ENCODE measurements around a stretch of chr22.

GRCh38 chr22:41828070-41829168 lies 4.5 kb upstream of the SREBF2 start:
- PRO-cap, result no peak
CAGE:
- cytosol, long polyA plus RNA, result no peak
- long polyA plus RNA, result no peak
- nucleus, long polyA plus RNA, result no peak

DNA sequence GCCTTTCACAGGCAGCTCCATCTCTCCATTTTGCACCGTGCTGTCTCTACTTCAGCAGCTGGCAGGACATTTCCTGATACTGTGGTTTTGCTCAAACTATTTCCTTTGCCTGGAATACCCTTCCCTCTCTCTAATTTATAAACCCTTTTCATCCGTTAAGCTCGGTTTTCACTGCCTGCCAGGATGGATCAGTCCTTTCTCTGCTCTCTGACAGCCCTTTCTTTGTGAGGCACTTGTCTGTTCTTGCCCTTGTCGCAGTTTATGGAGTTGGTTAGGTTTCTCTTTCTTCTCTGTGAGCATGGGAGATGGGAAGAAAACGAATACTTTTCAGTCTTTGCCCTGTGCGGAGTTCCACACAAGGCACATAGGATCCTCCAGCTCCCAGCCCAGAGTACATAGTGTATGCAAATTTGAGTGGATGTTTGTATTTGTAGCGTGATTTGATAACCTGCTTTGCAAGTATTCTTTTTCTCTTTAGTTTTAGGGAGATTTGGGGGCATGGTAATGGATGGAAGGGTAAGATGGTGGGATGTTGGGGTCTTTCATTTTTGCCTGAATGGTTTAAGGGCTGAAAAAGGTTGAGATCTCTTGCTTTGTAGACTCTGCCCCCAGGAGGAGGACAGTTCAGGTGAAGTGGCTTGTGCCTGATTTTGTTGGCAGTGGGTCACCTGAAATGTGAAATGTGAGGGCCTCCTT lies 13.9 kb downstream of the SREBF2 start:
- PRO-cap, result no peak
CAGE:
- cytosol, long polyA plus RNA, result no peak
- long polyA plus RNA, result no peak
- nucleus, long polyA plus RNA, result no peak

DNA sequence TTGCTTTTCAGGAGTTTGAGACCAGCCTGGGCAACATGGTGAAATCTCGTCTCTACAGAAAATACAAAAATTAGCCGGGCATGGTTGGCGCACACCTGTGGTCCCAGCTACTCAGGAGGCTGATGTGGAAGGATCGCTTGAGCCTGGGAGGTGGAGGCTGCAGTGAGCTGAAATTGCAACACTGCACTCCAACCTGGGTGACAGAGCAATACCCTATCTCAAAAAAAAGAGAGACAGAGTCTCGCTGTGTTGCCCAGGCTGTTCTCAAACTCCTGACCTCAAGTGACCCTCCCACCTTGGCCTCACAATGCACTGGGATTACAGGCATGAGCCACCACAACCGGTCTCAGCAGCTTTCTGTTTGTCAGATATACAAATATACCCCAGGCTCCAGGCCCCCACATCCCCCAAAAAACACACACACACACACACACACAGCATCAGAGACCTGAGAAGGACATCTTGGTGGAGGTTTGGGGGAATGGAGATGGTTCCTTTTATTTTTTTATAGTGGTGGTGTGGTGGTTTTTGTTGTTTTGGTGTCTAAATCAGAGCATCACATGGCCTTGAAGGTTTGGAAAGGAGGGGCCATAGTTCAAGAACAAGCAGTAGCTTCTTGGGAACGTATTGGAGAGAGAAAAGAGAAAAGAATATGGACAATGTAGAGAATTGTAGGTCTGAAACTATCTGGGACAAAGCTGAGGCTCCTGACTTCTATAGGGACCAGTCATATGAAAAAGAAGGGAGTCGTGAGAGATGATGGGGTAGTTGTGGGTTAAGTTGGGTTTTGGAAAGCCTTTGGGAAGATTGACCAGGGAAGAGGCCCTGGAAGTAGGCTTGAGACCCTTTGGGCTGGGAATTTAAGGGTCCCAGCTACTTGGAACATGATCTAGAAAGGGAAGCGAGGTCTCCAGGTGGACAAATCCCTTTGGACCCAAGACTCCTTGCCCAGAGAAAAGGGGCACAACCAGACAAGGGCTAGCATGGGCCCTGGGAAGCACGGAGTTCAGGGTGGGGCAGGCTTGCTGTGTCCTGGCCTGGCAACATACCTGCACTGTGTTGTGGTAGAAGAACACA lies 32.2 kb downstream of the SREBF2 start:
- PRO-cap, result no peak
CAGE:
- cytosol, long polyA plus RNA, result no peak
- long polyA plus RNA, result no peak
- nucleus, long polyA plus RNA, result no peak

DNA sequence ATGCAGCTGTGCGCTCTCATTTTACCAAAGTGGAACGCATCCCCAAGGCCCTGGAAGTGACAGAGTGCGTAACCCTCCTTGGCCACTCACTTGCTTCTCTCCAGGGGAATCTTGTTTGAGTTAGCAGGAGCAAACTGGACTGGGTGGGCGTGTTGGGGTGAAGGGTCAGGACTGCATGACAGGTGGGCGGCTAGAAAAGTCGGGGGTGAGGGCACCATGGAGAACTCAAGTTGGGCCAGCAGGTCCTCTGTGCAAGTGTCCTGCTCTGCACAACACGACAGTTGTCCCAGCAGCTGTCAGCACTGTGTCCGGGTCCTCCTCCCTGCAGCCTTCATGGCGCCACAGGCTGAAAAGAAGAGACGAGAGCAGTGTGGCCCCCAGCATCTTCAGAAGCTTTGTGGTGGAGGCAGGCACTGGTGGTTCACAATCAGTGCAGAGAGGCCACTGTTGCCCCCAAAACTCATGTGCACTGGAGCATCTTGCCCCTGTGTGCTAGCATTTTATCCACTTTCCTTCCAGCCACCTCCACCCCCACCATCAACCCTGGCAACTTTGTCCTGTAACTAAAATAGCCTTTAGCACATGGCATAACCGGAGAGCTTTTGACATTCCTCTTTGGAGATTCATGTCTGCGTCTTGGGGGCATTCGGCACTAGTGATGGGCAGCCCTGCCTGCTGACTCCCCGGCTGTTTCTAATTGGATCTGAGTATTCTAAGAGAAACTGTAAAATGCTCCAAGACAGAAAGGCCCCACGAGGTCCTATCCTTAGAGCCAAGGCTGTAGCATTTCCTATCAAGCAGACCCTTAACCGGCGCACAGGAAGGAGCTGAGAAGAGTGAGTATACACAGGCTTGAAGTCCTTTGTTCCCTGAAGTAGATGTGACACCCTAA lies 15.9 kb downstream of the SHISA8 start:
- PRO-cap, result no peak
CAGE:
- cytosol, long polyA plus RNA, result no peak
- long polyA plus RNA, result no peak
- nucleus, long polyA plus RNA, result no peak

- PRO-cap, result no peak
CAGE:
- cytosol, long polyA plus RNA, result no peak
- long polyA plus RNA, result no peak
- nucleus, long polyA plus RNA, result no peak
These were observed 1.1 kb upstream of the SHISA8 start for GRCh38 chr22:41915762-41916540.

DNA sequence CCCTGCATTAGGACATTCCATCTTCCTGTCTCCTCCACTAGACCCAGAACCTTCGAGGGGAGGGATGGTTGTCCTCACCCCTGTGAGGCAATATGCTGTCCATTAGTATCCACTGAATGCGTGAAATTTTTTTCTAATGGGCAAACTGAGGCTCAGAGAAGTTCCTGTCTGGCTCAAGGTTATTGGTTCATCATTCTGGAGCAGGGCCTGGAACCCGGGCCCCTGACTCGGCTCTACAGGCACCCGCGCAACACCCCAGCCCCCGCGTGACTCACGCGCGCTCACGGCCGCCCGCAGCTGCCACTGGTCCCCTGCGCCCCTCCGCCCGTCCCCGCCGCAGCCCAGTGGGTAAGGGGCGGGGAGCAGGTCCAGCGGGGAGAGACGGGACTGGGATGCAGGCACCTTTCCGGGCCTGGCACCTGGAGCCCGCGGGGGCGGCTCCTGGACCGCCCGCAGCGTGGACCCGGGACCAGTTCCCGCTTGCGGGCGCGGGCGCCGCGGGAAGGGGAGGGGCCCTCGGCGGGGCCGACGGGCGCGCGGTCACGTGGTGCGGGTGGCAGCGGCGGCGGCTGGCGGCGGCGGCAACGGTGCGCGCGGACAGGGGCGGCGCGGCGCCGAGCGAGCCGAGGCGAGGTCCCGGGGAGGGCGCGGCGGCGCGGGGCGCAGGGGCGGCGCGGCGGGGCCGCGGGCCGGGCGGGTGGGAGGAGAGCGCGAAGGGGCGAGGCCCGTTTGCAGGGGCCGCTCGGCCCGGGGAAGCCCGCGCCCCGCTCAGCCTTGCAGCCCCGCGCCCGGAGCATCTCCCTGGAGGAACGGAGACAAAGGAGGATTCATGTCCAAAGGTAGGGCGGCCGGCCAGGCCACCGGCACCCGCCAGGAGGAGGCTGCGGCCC lies 7.2 kb downstream of the SEPTIN3 start:
- PRO-cap, result no peak
CAGE:
- cytosol, long polyA plus RNA, result no peak
- long polyA plus RNA, result no peak
- nucleus, long polyA plus RNA, result no peak

DNA sequence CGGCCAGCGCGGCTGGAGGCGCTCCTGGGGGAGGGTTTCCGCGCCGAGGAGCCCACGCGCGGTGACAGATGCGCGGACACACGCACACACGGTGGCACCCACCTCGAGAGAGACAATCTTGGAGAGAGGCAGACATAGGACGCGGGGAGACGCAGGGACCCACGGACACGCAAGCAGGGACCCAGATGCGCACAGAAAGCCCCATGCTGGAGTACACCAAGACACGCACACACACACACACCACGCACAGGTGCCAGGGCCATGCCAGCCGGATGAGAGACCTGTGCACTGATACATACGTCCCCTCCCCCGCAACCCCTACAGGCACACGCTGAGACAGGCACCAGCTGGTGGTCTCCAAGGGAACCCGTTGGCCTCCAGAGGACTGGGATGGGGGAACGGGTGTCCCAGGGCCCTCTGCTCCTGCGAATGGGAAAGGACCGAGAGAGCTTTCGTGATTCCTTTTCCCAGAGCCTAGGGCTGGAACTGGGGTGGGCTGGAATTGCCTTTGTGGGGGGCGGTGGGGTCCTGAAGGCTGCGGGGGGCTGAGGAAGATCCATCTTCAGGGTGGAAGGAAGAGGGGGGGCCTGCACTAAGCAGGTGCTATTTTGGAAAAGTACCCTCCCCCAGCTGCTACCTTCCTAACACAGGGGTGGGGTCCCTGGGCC lies 8.0 kb downstream of the SEPTIN3 start:
- PRO-cap, result no peak
CAGE:
- cytosol, long polyA plus RNA, result no peak
- long polyA plus RNA, result no peak
- nucleus, long polyA plus RNA, result no peak

DNA sequence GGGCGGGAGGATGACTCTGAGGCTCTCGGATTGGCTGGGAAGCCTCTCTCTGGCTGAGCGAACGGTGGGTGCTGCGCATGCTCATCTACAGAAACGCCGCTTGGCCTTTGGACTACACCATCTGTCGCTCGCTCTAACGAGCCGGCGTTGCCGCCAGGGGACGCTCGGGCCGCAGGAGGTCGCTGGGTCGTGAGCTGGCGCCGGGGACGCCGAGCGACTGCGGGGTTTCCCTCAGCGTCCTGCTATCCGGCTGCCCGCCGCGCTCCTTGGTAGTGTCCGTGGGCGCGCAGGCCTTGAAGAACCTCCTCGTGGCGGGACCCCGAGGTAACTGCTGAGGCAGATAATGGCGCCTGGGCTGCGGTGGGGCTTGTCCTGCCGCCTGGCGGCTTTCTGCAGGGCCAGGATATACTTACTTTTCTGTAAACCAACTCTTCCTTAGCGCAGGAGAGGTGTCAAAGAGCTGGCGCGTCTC lies 322 bp upstream of the NDUFA6 start:
- PRO-cap, result bidirectional peak, plus-strand start at position 134 of the sequence, minus-strand start outside the sequence
CAGE:
- cytosol, long polyA plus RNA, result no peak
- long polyA plus RNA, result no peak
- nucleus, long polyA plus RNA, result no peak

- PRO-cap, result no peak
CAGE:
- cytosol, long polyA plus RNA, result no peak
- long polyA plus RNA, result no peak
- nucleus, long polyA plus RNA, result no peak
These were observed 43.4 kb upstream of the TCF20 start for GRCh38 chr22:42313854-42314220.

DNA sequence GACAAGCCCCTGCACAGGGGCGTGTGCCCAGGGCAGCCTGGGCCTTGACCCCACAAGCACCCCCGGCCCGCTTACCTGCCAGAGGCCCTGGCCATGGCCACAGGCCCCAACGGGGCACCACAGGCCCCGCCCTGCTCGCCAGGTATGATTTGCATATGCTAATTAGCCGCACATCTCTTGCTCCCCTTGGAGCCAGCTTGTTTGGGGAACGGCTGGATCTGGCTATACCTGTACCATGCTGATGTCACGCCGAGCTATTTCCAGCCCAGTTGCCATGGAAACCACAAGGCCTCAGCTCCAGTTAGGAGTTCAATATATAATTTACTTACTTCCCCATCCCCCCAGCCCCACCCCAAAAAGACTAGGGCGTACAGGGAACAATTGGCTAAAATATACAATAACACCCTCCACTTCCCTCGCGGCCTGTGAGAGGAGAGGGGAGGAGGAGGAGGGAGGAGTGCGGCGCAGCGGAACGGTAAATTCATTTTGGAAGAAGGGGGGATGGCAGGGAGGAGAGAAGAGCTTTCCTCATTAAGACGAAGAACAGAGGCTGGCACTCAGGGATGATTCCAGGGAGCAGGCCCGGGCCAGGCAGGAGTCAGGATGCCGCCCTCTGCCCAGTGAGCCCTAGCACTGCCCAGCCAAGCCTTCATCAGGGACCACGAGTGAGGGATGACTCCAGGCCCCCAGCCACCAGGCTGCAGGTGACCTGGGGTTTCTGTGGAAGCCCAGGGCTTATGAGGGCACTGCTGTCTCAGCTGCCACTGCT lies 47.7 kb upstream of the TCF20 start:
- PRO-cap, result no peak
CAGE:
- cytosol, long polyA plus RNA, result no peak
- long polyA plus RNA, result no peak
- nucleus, long polyA plus RNA, result no peak

GRCh38 chr22:42340538-42341790 lies 70.5 kb upstream of the TCF20 start:
- PRO-cap, result no peak
CAGE:
- cytosol, long polyA plus RNA, result no peak
- long polyA plus RNA, result no peak
- nucleus, long polyA plus RNA, result no peak

GRCh38 chr22:42357611-42358051 lies 74.6 kb downstream of the NFAM1 start:
- PRO-cap, result unidirectional peak, minus-strand start at chr22:42357721
CAGE:
- cytosol, long polyA plus RNA, result no peak
- long polyA plus RNA, result no peak
- nucleus, long polyA plus RNA, result no peak

- PRO-cap, result no peak
CAGE:
- cytosol, long polyA plus RNA, result no peak
- long polyA plus RNA, result no peak
- nucleus, long polyA plus RNA, result no peak
These were observed 16.5 kb upstream of the SERHL2 start for GRCh38 chr22:42537094-42537753.

GRCh38 chr22:42575868-42576383 lies 22.2 kb downstream of the SERHL2 start:
- PRO-cap, result no peak
CAGE:
- cytosol, long polyA plus RNA, result no peak
- long polyA plus RNA, result no peak
- nucleus, long polyA plus RNA, result no peak

GRCh38 chr22:42577670-42578179 lies 24.0 kb downstream of the SERHL2 start:
- PRO-cap, result no peak
CAGE:
- cytosol, long polyA plus RNA, result no peak
- long polyA plus RNA, result no peak
- nucleus, long polyA plus RNA, result no peak

GRCh38 chr22:42612638-42613326 lies 1.9 kb downstream of the POLDIP3 start:
- PRO-cap, result no peak
CAGE:
- cytosol, long polyA plus RNA, result no peak
- long polyA plus RNA, result no peak
- nucleus, long polyA plus RNA, result no peak

- PRO-cap, result no peak
CAGE:
- cytosol, long polyA plus RNA, result no peak
- long polyA plus RNA, result no peak
- nucleus, long polyA plus RNA, result no peak
These were observed 1.6 kb upstream of the ATP5MGL start for GRCh38 chr22:42642058-42642395.

GRCh38 chr22:42646543-42647557 lies 2.3 kb downstream of the CYB5R3 start:
- PRO-cap, result no peak
CAGE:
- cytosol, long polyA plus RNA, result no peak
- long polyA plus RNA, result no peak
- nucleus, long polyA plus RNA, result no peak

DNA sequence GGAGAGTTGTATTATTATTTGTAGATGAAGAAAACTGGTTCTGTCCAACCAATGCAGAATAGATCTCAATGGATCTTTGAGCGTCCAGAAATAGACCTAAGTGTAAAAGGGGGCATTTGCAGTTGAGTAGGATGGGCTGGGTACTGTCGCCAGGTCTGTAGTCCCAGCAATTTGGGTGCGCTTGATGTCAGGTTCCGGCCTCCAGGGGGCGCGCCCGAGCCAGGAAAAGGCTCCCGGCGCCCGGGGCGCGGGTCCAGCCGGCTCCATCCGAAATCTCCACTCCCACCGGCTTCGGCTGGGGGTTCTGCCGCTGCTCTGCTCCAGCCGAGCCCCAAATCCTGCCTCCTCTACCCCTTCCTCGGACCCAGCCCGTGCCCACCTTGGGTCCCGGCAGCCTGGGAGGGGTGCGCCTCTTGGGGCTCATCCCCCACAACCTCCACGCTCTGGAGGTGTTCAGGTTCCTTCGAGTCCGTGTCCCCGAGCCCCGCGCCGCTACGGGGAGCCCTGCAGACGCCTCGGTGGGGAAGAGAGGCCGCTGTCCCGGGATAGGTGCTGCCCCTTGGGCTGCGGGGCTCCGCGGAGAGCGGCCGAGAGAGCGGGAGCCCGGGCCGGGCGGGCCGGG lies 12.9 kb upstream of the CYB5R3 start:
- PRO-cap, result unidirectional peak, plus-strand start at position 152 of the sequence
CAGE:
- cytosol, long polyA plus RNA, result no peak
- long polyA plus RNA, result no peak
- nucleus, long polyA plus RNA, result no peak

DNA sequence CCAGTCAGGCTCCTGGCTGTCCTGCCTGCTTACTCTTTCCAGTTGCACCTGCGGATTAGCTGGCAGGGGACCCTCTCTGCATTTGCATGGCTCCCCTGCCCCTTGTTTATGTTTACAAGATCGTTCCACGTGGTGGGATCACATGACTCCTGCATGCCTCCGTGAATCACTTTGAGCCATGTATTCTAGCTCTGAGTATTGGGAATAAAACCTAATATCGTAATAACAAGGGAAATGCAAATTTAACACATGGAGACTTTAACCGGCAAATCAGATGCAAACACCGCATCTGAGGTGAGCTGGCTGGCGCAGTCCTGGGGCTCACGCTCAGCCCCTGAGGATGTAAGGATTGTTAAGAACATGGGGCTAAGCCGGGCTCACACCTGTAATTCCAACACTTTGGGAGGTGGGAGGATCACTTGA lies 36.9 kb upstream of the A4GALT start:
- PRO-cap, result no peak
CAGE:
- cytosol, long polyA plus RNA, result no peak
- long polyA plus RNA, result no peak
- nucleus, long polyA plus RNA, result no peak

All from A549 (cell line).